SK-N-DZ (cell line): Measurements from ENCODE around the genes UBP1 and TRANK1.

DNA sequence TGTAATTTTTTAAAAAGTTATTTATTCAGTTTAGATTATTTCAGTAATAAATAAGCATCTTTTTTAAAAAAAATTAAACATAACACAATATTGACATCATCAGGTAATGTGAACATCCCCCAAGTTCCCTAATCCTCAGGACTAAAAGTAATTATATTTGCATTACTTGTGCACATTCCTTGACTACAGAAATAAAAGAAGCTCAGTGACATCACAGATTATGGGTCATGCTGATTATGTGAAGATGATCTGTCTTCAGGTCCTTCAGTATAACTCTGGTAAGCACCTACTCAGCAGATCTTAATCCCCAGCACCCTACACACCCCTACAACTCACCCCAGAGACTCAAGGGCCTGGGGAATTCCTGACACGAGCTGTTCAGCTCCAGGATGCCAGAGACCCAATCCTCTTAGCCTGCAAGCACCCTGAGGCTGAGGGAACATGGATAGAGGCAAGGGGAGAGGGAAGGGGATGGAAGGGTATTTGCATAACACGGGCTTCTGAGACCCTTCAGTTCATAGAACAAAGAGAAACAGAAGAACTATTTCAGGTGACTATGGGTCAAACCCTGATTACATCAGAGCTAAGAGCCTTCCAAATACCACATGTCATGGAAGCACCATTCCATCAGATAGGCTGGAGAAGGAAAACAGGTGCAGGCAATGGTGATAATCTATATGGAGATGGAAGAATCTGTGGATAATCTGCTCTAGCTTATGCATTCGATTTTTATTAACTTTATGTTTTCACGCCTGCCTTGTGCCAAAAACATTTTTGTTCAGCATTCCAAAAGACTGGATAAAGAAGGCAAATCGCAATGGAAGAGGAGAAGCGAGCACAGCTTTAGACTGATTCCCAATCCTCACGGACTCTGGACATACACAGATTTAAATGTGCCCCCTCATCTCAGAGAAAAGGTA is 12.9 kb downstream of the GLB1 start:
RAMPAGE:
- cytosol, long total RNA: no peak
- nucleus, long total RNA: no peak

RAMPAGE:
- cytosol, long total RNA: no peak
- nucleus, long total RNA: no peak
Measured at GRCh38 chr3:33096052-33096362, 939 bp downstream of the GLB1 start.

DNA sequence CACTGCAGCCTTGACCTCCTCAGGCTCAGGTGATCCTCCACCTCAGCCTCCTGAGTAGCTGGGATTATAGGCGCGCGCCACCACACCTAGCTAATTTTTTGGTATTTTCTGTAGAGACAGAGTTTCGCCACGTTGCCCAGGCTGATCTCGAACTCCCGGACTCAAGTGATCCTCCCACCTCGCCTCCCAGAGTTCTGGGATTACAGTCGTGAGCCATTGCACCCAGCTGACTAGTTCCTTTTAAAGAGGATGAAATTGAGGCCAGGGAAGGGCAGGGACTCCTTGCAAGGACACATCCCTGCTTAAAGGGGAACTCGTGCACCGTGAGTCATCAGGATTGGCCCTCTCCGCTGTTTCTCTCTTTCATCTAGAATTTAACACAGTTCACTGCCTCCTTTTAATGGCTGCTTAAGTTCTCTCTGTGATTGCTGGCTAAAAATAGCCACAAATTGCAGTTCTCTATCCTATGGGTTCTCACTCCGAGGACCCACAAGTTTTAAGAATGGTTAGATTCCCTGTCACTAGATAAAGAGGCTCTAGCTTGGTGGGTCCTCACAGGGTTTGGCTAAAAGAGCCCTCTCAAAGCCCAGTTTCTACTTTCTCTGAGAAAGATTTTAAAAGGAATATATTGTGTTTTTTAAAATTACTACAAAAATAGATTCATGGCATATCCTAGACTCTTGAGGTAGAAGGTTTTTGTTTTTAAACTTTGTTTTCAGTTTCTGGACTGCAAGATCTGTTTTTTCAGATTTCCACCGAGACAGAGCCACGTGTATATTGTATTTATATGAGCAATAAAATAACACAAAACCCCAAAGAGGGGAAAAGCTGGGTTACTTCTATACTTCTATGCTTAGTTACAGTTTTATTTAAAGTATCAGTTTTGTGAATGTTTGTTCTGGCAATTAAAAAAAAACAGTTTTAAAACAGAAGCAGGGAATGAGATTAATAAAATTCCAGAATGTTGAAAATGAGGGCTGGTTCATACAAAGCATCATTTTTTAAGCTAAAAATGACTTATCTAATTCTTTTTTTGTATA is 1.5 kb downstream of the CRTAP start:
RAMPAGE:
- cytosol, long total RNA: no peak
- nucleus, long total RNA: no peak

DNA sequence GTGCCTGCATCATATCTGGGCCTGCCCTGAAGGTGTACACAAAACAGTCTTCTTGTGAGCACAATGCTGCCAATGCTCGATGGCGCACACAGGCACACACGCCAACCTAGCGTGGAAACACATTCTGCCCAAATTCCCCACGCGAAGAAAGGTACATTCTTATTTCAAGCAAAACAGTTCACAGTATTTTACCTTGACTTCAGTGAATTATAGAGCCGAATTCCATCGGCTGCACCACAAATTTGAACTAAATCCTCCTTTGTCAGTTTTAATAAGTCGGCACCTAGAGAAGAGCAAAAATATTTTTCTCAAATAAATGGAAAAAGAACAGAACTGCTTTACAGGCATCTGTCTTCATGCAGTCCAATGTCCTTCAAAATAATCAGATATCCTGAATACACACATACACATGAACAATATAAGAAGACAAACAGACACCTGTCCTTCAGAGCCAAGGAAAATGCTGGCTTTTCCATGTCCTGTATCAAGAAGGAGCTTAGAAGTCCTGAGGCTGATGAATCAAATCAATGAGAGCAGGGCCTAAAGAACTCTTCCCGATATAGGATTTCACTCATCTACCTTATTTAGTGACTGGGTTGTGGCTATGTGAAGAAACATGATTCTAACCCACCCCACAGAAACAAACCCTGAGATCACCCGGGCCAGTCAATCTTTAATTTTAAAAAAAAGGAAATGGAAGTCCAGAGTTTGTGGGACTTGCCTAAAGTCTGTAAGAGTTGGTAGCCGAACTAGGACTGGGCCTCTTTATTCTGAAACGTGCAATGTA is 43.2 kb downstream of the UBP1 start:
RAMPAGE:
- cytosol, long total RNA: no peak
- nucleus, long total RNA: no peak

DNA sequence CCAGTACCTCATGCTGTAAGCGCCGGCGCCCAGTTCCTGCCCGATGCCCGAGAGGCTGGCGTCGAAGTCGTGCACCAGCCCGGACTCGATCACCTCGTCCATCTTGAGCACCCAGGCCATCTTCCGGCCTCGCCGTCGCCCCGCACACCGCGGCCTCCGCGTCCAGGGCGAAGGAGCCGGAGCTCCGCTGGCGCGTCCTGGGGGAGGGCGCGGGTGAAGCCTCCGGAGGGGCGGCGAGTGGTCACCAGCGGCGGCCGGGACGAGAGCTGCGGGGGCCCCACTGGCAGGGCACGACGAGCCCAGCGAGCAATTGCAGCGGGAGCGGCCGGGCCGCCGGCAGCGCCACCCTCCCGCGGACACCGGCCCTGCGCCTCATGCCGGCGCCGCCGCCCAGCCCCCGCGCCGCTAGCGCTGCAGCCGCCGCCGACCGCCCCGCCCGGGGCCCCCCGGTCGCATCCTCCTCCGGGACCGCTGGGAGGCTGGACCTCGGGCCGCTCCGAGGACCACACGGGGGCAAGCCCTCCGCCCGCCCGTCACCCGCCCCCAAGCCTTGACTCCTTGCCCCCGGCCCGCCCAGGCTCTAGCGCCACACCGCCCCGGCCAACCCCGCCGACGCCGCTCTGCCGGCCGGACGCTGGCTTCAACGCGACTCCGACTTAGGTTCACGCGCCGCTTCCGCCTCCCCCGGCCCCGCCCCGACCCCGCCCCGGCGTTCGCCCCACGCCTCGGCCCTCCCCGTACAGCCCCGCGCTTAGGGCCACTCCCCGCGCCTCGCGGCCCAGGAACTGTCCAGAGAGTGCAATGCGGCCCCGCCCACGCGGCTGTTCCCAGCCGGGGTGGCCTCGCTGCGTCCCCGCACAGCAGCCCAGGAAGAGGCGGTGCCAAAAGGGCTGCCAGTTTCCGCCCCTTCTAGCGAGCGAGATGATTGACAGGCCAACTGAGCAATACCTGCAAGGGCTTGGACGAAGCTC is at the start of gene UBP1:
UBP1 (minus strand) TSS at position 677 of the 971 bp plus-strand sequence.
RAMPAGE:
- cytosol, long total RNA: no peak
- nucleus, long total RNA: no peak

GRCh38 chr3:33841676-33842321 is 43.4 kb downstream of the PDCD6IP start:
RAMPAGE:
- cytosol, long total RNA: no peak
- nucleus, long total RNA: no peak

GRCh38 chr3:36733274-36733751 is 31.0 kb downstream of the DCLK3 start:
RAMPAGE:
- cytosol, long total RNA: no peak
- nucleus, long total RNA: no peak

GRCh38 chr3:36944583-36945480 is at the start of gene TRANK1:
Gene TRANK1 (minus strand): TSS chr3:36945054.
RAMPAGE:
- cytosol, long total RNA: no peak
- nucleus, long total RNA: no peak

GRCh38 chr3:37014557-37014985 is 21.3 kb downstream of the MLH1 start:
RAMPAGE:
- cytosol, long total RNA: no peak
- nucleus, long total RNA: no peak

RAMPAGE:
- cytosol, long total RNA: no peak
- nucleus, long total RNA: no peak
Measured at GRCh38 chr3:37060784-37061170, 67.5 kb downstream of the MLH1 start.

DNA sequence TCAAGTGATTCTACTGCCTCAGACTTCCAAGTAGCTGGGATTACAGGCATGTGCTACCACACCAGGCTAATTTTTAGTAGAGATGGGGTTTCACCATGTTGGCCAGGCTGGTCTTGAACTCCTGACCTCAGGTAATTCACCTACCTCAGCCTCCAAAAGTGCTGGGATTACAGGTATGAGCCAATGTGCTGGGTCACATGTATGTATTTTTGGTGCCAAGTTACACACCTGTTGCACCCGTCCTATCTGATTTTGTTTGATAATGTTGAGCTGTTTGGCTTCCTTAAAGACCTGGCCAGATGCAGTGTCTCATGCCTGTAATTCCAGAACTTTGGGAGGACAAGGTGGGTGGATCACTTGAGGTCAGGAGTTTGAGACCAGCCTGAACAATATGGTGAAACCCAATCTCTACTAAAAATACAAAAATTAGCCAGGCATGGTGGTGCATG is 71.0 kb downstream of the GOLGA4 start:
RAMPAGE:
- cytosol, long total RNA: no peak
- nucleus, long total RNA: no peak

DNA sequence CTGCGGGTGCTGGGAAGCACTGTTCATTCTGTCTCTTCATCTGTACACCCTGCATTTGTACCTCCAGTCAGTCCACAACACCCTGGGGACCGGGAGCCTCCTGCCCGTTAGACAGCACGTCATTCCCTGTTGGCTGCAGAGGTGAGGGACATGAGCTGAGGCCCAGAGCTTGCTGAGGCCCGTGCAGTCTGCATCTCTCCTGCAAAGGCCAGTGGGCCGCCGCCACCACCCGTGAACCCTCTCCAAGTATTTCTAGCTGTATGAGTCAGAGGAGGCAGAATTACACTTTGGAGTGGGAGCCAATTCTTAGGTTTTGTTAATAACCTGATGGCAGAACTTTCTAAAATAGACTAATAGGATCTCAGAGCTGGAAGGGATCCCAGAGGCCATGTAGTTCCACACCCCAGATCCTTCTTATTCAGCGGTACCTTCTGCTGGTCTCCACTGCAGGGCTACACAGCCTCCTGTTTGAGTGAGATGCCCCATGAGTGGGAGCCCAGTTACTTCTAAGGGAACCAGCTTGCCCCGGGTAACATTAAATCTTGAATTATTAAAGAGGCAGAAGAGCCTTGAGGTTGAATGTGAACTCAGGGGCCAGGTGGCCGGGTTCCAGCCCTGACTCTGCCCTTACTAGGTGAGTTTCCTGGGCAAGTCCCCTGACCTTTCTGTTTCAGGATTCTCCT is 74.6 kb downstream of the ITGA9 start:
RAMPAGE:
- cytosol, long total RNA: no peak
- nucleus, long total RNA: no peak

DNA sequence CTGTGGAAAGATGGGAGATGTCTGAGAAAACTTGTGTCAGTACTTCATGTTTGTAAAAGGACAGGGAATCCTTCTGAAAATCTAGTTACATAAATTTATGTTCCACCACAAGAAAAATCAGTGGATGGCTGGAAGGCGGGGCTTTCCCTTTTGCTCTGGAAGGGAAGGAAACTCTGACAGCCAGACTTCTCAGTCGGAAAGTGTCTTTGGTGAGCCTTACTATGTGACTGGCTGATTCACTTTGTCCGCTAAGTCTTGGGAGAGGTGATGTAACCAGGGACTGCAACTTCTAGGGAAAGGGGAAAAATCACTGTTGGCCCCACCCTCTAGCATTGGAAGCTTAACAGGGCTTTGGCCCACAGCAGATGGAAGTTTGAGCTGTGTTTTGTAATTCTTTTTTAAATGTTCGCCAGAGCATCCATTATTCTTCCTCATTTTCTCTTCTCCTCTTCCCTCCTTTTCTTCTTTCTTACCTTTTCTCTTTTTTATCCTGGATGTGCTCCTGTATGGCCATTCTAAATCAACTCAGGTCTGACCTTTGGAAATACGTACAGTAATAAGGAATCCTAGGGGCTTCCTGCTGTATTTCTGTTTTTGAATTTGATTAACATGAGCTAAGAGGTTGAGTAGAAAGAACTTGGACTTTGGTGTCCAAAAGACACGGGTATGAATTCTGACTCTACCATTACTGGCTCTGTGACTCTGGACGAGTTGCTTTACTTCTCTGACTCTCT is 128.4 kb downstream of the ITGA9 start:
RAMPAGE:
- cytosol, long total RNA: no peak
- nucleus, long total RNA: no peak

RAMPAGE:
- cytosol, long total RNA: no peak
- nucleus, long total RNA: no peak
Measured at GRCh38 chr3:37628933-37629378, 177.0 kb downstream of the ITGA9 start.

GRCh38 chr3:37689771-37690643 is 171.7 kb upstream of the CTDSPL start:
RAMPAGE:
- cytosol, long total RNA: no peak
- nucleus, long total RNA: no peak

DNA sequence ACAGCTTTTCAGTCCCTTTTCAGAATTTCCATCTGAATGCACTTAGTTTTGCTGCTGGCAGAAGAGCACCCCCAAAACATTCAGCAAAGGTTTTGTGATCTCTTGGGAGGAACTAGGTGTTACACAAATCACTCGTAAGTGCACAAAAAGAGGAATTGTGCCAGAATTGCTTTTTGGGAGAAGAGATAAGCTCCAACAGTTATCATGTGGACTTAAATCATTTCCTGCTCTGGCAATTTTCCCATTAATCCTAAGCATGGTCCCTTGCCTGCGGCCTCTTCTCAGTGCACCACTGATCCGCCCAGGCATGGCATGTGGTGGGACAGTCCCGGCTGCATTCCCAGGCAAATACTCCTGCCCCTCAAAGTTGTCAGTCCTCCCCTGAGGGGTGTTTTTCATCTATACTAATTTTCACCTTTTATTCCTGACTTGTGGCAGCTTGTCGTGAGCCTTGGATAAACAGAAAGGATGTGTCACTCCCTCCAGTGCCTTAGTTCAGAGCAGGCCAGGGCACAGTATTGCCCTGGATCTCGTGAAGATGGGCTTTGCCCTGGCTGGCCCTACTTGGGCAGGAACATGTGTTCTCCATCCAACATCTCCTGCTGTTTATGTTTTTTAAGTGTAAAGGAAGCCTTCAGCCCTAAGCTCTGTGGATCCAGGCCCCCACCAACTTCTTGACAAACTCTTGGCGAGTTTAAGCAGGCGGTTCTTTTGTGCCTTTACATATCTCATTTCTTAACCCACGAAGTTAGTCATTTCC is 44.6 kb upstream of the VILL start:
RAMPAGE:
- cytosol, long total RNA: no peak
- nucleus, long total RNA: no peak

DNA sequence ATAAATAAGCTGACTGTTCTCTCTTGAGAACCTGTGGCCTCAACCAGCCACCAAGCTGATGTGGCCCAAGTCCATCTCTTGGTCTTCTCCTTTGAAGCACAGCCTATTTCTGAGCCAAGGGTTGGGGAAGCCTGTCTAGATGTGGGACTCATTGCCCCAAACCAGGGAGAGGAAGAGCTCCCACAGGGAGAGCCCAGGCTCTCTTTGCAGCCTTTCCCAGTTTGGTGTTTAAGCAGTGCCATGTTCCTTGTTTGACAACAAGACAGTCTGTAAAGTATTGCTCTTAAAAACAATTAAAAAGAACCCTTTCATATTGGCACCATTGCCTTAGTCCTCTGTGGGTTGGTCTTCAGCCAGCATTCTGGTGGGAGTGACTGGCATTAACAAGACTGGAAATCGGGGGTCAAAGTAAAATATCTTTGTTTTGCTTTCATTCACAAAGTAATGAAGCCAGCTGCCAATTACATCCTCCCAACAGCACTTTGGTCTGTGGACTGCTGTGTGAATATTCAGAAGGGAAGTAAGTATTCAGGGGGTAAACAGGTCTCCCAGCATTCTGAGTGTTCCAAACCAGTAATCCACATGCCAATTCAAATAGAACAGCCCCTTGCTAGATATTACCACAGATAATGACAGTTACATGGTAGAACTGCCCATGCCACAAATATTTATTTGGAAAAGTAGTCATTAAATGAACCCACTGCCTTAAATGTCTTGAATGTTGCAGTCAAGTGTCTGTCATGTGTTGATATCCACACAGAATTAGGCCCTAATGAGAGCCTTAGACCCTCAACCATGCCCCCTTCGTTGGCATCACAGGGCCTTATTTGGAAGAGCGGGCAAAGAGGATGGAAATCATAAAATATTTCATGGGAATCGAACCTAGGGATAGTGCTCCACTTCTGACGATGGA is 8.2 kb upstream of the VILL start:
RAMPAGE:
- cytosol, long total RNA: no peak
- nucleus, long total RNA: no peak

RAMPAGE:
- cytosol, long total RNA: no peak
- nucleus, long total RNA: no peak
Measured at GRCh38 chr3:37999905-38000766, 9.6 kb downstream of the VILL start.

DNA sequence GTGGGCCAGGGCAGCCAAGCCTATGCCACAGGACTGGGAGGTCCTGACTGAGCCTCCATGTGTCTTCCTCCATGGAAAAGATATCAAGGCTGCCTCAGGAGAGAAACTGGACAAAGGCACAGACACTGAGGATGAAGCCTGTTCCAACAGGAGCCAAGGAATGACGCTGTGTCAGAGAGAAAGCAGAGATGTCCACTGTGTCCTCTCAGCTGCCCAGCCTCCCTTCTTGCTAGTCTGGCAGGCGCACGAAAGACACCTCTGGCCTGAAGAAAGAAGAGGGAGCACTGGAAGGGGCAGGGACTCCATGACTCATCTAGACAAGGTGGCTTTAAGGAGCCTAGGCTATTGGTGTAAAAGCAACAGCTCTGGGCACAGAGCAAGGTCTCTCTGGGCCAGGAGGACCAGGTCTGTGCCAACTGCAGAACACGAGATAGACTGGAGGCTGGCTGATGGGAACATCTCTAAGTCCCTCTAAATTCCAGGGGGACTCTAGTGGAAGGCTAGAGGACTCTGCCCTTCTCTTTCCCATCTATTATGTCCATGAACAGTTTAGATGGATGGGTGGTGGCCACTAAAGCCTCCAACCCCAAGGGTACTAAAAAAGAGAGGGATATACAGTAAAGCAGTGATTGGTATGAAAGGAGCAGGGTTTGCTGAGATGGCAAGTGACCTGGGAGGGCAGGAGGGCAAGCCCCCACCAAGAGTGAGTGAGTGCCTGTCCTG is 1.3 kb downstream of the PLCD1 start:
RAMPAGE:
- cytosol, long total RNA: no peak
- nucleus, long total RNA: no peak

GRCh38 chr3:38236227-38237152 is 29.1 kb upstream of the SLC22A13 start:
RAMPAGE:
- cytosol, long total RNA: no peak
- nucleus, long total RNA: no peak